Measurements from ENCODE around the gene PDE12.

GRCh38 chr3:53753388-53754014, 92.7 kb downstream of the CHDH start:
- PRO-cap: no peak

DNA sequence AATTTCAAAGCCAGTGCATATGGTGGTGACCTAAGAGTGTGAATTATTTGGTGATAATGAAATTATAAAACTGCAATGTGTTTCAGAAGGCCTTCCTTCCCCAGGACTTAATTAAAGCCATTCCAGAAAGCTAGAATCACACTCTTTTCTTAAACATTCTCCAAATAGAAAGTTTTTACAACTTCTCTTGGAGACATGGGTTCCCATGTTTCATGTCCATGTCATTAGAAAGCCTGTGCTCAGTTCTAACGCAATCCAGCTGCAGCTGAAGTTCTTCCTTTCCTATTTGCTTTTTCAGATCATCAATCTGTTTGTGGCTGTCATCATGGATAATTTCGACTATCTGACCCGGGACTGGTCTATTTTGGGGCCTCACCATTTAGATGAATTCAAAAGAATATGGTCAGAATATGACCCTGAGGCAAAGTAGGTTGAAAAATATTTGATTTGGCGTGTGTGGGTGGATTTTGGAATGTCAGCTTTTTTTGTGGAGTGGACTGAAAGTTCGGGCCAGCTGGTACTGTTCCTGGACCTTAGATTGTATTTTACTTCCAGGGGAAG, 69.8 kb downstream of the CHDH start:
- PRO-cap: no peak

- PRO-cap: no peak
These were observed 41.3 kb downstream of the CHDH start for GRCh38 chr3:53804823-53805500.

DNA sequence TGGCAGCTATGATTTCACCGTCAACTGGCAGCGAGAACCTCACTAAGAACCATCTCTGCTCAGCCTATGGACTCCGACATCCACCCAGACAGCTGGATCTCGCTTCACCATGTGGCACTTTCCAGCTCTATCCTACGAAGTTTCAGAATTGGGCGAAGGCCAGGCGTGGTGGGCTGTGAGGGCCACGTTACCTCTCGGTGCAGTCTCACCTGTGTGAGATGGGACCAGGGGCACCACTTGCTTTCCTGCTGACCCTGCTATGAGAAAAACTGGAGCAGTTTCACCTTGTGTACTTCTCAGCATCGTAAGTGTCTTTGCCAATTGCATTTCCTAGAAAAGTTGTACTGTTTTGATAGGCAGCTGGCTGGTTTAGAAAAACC, 32.3 kb downstream of the CHDH start:
- PRO-cap: no peak

GRCh38 chr3:53848072-53848484, 1.7 kb downstream of the IL17RB start:
- PRO-cap: no peak

- PRO-cap: no peak
These were observed 1.5 kb upstream of the SELENOK start for GRCh38 chr3:53893108-53893511.

DNA sequence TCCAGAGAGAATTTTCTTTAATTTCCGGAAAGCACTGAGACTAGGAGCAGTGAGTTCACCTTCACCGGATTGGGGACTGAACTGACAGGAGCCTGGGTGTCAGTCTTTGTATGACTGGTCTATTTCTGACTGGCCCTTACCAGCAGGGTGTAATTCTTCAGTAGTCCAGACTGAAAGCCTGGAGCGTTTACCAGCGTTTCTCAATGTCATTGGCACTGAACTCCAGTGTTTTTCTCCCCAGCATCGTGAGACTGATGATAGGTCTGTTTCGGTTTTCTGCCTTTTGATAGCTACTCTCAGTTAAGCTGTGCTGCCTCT, 103.5 kb downstream of the CACNA2D3 start:
- PRO-cap: no peak

GRCh38 chr3:54639719-54640031, 288.2 kb downstream of the LRTM1 start:
- PRO-cap: no peak

- PRO-cap: no peak
These were observed 972 bp downstream of the WNT5A start for GRCh38 chr3:55485918-55486750.

- PRO-cap: no peak
These were observed 3.1 kb upstream of the WNT5A start for GRCh38 chr3:55490120-55490690.

DNA sequence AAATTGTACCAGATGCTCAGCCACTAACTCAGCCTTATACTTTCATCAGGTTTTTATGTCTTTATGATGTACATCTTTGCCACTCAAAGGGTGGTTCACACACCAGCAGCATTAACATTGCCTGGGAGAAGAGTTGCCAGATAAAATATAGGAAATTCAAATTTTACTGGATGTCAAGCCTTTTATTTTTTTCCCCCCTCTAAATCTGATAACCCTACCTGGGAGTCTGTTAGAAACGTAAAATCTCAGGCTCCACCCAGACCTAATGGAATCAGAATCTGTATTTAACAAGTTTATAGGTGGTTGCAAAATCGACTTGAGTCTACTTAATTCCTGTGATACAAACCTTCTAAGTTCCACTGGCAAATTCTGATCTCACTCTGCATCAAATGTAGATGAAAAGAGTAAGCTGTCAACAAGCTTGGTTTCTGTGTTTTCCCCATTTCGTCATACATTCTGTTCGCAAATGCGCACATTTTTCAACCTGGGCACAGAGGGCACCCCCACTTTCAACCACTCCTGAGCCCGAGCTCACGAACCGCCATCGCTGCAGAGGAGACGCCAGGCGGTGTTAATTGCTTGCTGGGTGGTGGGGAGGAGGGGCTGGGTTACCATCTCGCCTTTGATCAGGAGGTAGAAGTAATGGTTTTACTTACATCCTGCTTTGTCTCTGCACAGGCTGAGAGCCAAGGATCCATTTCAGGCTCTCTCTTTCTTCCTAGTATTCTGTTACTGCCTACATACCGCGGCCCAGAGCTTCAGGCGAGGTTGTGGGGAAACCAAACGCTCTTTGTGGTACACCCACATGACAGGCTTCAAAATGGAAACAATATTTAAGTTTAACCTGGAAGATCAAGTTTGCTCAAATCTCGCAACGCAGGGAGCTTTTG, 177.1 kb upstream of the WNT5A start:
- PRO-cap: no peak

- PRO-cap: no peak
These were observed 46.2 kb upstream of the TASOR start for GRCh38 chr3:56729068-56729782.

DNA sequence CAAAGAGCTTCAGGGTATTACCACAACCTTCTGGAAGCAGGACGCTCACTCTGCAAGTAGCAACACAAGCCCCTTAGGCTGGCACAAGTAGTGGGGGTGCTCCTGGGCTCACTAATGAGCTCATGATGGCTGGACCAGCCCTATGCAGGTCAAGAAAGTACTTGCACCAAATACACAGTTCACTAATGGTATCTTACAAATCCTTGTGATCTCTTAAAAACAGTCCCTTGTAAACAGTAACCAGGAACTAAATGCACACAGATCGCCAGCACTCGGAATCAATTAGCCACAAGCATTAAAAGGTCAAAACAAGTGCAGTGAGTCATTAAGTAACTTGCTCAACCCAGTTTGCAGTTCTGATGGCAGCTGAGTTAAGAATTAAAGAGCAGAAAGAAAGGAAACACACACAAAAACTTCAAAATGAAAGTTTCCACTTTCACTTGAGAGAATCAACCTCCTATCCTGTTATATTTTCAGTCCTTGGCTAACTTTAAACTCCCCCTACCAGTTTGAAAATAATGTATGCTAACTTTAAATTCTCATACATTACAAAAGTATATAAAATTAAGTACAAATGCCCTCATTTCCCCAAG, 43.2 kb downstream of the ARHGEF3 start:
- PRO-cap: no peak

GRCh38 chr3:56790212-56790729, 11.5 kb downstream of the ARHGEF3 start:
- PRO-cap: no peak

GRCh38 chr3:57276539-57276852, 16.0 kb downstream of the ASB14 start:
- PRO-cap: no peak

DNA sequence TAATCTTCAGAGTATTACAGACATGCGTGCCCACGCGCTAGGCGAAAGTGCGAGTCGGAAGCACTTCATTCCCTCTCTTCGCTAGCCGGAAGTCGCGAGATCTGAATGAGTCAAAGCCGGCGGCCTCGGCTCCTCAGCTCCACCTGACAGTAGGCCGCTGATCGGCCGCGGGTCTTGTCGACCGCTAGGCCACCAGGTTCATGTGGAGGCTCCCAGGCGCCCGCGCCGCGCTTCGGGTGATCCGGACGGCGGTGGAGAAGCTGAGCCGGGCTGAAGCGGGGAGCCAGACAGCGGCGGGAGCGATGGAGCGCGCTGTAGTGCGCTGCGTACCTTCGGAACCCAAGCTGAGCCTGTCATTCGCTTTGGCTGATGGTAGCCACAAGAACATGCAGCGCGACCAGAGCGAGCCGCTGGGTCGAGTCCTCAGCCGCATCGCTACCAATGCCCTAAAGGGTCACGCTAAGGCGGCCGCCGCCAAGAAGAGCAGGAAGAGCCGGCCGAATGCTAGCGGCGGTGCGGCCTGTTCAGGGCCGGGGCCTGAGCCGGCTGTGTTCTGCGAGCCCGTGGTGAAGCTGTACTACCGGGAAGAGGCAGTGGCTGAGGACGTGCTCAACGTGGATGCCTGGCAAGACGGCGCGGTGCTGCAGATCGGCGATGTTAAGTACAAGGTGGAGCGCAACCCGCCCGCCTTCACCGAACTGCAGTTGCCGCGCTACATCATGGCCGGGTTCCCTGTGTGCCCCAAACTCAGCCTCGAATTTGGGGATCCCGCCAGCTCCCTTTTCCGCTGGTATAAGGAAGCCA, at the start of gene PDE12:
PDE12 (plus strand) TSS at position 95 of the 804 bp plus-strand sequence.
- PRO-cap: bidirectional peak, plus-strand start at position 149 of the sequence, minus-strand start outside the sequence; unidirectional peak, plus-strand start at position 286 of the sequence; bidirectional peak, plus-strand start at position 606 of the sequence, minus-strand start at position 352 of the sequence

- PRO-cap: no peak
These were observed 16.6 kb downstream of the ARF4 start for GRCh38 chr3:57580402-57581161.

GRCh38 chr3:57586287-57586926, 10.7 kb downstream of the ARF4 start:
- PRO-cap: no peak

- PRO-cap: no peak
These were observed 1.2 kb downstream of the ARF4 start for GRCh38 chr3:57595914-57596364.

- PRO-cap: unidirectional peak, minus-strand start at chr3:57756990; unidirectional peak, minus-strand start at chr3:57757226
These were observed 722 bp downstream of the SLMAP start for GRCh38 chr3:57756515-57757546.

Data from REH cell (cell line).